B cell (primary cell): ENCODE measurements around a stretch of chr10.

DNA sequence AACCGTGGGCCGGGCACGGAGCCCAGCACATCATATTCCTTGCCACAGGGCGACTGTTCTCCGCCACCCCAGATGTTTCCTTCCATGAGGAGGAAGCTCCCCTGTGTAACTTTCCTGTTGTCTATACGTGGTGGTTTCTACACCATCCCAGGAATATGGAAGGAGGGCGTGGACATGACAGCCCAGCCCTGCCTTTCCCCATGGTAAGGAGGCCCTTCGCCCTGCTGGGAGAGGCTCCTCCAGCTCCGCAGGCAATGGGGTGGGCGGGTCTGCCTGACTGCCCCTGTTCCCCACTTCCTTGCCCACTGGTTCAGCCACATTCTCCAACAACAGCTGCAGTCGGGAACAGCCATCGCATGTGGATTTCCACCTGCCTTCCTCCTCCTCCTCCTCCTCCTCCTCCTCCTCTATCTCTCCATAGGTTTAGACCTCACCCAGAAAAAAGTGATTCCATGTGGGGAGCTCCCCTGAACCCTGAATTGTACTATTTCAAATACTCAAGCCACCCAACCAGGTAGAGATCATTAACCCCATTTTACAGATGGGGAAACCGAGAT, 7.0 kb downstream of the CHST15 start:
- PRO-cap: no peak
- CAGE, long polyA plus RNA: no peak

GRCh38 chr10:124221136-124221708, 127.8 kb upstream of the CHST15 start:
- PRO-cap: no peak
- CAGE, long polyA plus RNA: no peak

- PRO-cap: no peak
- CAGE, long polyA plus RNA: no peak
Observed at GRCh38 chr10:124380865-124381635, 37.7 kb downstream of the OAT start.

DNA sequence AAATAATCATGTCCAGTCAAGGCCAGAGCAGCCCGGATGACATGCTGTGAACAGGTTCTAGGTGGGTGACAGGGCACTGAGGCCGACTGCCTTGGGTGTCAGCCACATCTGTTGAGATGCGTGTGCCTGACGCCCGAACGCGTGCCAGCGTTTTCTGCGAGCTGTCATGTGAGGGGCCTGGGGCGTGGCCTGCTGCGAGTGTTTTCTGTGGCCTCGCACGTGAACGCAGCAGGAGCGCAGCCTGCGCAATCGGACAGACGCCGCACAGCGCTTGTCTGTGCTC, 118.3 kb downstream of the FAM53B start:
- PRO-cap: no peak
- CAGE, long polyA plus RNA: no peak

GRCh38 chr10:124629365-124630053, 114.7 kb downstream of the FAM53B start:
- PRO-cap: no peak
- CAGE, long polyA plus RNA: no peak

DNA sequence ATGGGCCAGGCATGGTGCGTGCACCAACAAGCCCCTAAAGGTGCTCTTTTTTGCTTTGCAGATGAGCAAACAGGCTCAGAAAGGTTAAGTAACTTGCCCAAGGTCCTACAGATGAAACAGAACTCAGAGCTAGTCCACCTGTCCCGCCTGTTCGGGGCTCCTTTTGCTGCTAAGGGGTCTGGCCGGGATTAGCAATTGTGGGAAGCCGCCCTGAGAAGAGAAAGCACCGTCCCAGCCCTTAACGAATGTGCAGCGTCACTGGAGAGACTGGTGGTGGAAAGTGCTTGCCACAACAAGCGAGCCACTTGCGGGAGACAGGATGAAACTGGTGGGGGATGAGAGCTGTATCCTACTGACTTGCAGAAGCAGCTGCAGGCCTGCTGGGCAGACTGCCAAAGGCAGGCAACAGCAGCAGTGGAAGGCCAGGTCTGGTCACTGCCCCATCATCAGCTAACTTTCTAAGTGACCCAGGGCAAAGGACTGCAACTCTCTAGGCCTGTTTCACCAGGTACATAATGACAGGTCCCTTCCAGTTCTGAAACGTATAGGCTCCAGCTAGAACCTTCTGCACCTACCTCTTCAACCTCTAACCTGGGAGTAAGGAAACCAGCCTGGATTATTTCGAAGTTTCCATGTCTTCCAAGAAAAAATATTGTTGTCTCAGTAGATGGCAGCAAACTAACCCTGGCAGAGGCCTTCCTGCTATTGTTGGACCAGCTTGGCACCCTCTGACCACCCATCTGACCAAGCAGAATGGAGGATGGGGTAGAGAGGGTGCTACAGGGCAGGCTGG, 95.4 kb downstream of the FAM53B start:
- PRO-cap: no peak
- CAGE, long polyA plus RNA: no peak

DNA sequence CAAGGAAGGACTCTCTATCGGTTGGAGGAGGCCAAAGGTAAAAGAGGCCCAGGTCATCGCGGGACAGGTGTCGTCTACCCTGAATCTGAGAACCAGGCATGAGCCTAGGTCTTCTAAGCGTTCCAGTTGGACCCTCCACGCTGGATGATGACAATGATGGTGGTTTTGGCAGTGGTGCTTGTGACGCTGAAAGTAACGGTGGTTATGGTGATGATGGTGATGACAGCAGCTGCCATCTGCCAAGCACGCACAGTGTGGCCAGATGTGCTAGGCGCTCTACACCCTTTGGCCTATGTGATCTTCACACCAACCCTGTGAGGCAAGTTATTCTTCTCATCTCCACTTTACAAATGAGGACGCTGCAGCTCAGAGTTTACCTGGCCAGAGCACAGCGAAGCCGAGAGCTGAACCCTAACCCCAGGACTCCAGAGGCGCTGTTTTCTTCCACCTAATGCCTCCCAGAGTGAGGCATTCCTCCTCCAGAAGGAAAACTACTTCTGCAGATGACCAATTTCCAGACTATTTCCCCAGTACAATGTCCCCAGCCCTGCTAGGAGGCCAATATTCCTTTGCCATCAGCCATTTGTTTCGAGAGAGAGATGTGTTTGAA, 93.8 kb downstream of the FAM53B start:
- PRO-cap: no peak
- CAGE, long polyA plus RNA: no peak

DNA sequence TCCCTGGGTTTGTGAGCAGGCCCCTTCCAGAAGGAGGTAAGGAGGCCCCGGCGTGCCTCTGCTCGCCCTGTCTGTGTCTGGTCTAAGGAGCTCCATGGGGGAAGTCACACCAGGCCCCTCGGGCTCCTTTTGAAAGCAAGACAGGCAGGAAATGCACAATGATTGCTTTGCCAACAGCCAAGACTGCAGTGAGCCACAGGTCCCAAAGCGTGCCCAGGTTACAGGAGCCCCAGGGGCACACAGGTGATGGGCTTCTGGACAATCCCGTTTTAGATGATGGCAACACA, 89.4 kb downstream of the FAM53B start:
- PRO-cap: no peak
- CAGE, long polyA plus RNA: no peak

GRCh38 chr10:124696672-124697156, 47.5 kb downstream of the FAM53B start:
- PRO-cap: unidirectional peak, minus-strand start at chr10:124696784
- CAGE, long polyA plus RNA: no peak

DNA sequence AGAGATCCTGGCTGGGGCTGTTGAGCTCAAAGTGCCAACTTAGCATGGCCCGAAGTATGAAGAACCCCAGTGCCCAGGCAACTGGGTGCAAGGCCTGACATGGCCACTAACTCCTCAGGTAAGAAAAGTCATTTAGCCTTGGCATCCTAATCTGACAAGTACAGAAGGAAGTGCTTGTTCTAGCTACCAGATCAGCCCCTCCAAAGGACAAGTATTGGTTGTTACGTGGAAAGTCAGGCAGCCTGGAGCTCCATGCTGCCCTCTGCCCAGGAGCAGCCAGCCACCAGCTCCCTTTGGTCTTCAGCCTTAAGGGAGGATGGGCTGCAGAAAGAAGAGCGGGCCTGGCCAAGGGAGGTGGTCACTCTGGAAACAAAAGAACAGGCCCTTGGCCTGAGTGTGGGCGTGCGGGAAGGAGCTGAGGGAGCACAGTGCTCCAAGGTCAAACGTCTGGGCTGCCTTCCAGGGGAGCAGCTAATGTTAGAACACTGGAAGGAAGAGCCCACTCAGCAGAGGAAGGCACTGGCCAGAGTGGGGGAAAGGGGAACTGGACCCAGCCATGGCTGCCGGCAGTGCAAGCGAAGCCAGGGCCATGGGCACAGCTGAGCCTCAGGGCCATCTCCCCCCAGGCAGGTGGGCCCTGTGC, 42.9 kb downstream of the FAM53B start:
- PRO-cap: no peak
- CAGE, long polyA plus RNA: no peak

DNA sequence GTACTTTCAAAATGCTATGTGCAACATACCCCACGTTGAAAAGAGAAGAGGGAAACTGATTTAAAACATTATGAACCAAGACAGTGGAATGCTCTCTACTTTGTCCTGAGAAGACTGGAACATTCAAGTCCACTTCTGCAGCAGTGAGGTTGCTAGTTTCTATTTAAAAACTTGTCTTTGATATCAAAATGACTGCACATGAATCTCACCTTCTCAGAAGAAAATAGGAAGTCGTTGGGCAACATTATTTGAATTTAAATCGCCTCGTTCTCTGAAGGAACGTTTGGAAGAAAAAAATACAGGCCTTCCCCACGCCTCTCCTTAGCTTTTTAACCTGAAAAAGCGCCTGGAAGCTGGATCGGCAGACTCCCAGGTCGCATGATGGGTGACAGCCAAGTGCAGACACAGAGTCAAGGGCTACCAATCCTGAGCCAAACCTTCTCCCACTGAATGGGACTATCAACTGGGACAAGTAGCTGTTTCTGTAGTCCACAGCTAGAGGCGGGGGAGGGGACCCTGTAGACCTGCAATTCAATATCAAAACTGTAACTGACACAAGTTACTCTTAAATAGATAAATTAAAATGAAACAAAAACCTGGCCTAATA, 2.3 kb downstream of the FAM53B start:
- PRO-cap: no peak
- CAGE, long polyA plus RNA: no peak

- PRO-cap: unidirectional peak, plus-strand start at chr10:124743648
- CAGE, long polyA plus RNA: no peak
Observed at GRCh38 chr10:124743150-124743808, 899 bp downstream of the FAM53B start.

DNA sequence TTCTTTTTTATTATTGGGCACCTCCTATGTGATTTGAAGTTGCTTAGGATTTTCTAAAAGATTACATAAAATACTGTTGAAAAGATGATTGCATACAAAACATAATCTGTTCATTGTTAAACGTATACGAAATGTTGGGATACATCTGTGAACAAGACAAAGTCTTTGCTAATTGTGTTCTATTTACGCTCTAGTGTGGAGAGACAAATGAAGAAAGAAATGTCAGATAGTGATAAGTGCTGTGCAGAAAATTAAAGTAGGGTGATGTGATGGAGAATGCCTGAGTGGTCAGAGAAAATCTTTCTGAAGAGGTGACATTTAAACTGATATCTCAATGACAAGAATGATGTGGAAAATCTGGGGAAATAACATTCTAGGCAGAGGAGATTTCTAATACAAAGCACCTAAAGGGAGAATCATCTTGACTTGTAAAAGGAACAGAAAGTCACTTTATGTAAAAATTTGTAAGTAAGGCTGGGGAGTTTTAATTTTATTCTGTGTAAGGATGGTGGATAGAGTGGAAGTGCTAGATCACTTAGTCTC, 13.3 kb upstream of the ZRANB1 start:
- PRO-cap: no peak
- CAGE, long polyA plus RNA: no peak

DNA sequence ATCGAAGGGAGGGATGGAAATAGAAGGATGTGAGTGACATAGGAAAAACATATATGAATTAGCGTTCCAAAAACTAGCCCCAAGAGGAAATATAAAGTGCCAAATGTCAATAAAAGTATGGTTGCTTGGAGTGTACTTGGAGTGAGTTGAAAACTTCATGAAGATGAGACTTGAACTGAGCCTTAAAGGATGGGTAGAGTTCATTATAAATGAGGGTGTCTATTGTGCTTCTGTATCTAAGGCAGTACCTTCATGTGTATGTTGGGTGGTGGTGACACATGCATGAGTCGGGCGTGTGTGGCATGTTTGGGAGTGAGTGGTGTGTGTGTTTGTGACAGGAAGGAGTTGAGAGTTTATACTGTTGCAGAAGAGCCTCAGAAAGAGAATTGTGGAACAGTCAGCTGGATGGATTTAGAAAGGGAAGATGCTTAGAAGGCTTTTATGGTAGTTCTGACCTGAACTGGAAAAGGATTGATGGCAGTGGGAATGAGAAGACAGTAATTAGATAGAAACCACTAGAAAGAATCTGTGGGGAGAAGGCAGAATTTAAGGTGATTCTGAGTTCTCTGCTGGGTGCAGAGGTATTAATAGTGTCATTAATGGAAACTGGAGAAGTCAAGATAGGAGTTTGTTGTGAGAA, 5.9 kb upstream of the ZRANB1 start:
- PRO-cap: no peak
- CAGE, long polyA plus RNA: no peak

GRCh38 chr10:124946623-124947329, 4.9 kb downstream of the ZRANB1 start:
- PRO-cap: no peak
- CAGE, long polyA plus RNA: no peak

- PRO-cap: no peak
- CAGE, long polyA plus RNA: no peak
Observed at GRCh38 chr10:125047857-125048571, 20.1 kb upstream of the CTBP2 start.

DNA sequence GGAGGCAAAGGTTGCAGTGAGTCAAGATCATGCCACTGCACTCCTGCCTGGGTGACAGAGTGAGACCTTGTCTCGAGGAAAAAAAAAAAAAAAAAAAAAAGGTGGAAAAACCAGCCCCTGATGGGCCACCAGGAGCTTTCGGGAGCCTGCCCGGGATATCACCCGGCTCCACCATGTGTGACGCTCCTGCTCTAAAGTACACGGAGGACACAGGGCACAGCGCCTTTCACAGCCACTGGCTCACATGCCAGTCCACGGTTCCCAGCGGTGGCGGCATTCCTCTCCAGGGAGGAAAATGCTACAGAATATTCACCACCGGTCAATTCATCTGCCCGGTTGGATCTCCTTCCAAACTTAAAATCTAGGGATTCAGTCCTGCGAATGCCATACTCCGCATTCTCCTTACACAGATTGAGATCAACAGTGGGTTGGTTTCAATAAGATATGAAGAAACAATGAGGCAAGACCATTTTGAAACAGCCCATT, 51.2 kb upstream of the CTBP2 start:
- PRO-cap: no peak
- CAGE, long polyA plus RNA: no peak

DNA sequence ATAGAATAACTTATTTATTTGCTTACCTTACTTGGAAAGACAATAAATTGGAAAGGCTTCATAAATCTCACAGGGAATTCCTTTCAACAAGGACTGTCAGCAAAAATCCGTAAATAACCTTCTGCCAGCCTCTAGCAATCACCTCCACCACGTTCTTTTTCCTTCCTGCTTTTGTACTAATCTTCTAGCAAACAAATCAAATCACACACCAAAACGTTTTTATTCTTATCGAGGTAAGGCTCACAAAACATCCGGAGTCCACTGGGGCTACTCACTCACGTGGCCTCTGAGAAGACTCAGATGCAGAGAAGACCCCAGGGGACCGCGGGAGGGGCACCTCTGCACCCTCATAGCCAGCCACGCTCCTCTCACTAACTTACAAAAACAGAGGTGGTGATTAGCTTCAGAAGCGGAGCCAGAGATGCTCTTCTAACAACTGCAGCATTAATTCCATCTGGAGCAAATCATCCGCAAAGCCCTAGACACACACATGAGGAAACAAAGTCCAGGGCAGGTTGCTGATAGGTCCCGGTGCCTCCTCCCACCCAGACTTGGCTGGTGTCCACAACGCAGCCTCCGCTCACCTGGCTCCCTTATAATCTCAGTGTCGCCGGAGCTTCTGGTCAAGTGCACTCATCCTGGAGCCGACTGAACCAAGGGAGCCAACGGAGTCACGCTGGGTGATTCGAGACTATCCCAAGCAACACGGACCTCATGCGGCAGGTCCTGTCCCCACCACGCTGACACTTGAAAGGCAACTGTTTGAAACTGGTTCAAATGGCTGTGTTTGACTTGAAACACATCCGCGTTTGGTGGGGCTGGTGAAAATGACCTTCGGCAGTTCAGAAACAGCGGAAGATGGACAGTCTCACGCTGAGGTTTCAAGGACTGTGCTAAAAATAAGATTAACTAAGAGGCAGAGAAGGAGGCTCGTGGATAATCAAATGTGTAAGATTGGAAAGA, 110.0 kb upstream of the CTBP2 start:
- PRO-cap: no peak
- CAGE, long polyA plus RNA: no peak

GRCh38 chr10:125156658-125157141, 128.8 kb upstream of the CTBP2 start:
- PRO-cap: no peak
- CAGE, long polyA plus RNA: no peak

- PRO-cap: no peak
- CAGE, long polyA plus RNA: no peak
Observed at GRCh38 chr10:125160784-125161424, 133.0 kb upstream of the CTBP2 start.